SJCRH30 (cell line): ENCODE measurements around a stretch of chr5.

GRCh38 chr5:35134152-35134699 lies 86.5 kb upstream of the AGXT2 start:
- RAMPAGE, long total RNA = no peak

DNA sequence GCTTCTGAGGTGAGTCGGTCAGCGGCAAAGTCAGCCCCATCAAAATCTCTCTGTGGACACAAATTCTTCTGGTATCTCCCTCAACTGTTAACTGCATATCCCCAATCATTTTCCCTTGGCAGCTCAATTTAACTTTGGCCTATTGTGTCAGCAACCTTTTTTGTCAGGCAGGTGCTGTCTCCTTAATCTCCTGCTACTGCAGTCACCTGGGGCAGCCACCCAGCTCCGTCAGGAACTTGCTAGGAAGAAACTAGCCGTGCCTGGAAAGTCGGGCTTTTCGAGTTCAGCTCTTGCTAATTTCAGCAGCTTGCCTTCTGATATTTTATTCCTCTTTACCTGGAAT lies 42.4 kb downstream of the PRLR start:
- RAMPAGE, long total RNA = no peak

- RAMPAGE, long total RNA = no peak
Measured at GRCh38 chr5:35876152-35876957, 19.7 kb downstream of the IL7R start.

- RAMPAGE, long total RNA = no peak
Measured at GRCh38 chr5:36570248-36570912, 36.0 kb upstream of the SLC1A3 start.

- RAMPAGE, long total RNA = no peak
Measured at GRCh38 chr5:36689095-36689683, 82.8 kb downstream of the SLC1A3 start.

DNA sequence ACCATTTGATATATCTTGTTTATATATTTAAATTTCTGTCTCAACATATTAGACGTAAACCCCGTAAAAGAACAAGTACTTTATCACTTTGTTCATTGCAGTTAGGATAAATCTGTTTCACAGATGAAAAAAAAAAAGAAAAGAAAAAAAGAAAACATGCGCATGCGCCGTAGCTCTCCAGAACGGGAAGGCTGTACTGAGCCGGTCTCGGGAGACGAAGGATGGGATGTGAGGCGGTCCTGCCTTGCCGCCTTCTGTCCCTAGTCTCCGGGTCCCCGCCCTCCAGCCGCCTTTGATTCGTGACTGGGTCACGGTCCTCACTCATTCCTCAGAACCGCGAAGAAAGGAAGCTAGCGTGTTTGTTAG lies 40.4 kb downstream of the CPLANE1 start:
- RAMPAGE, long total RNA = no peak

- RAMPAGE, long total RNA = no peak
Measured at GRCh38 chr5:37836592-37837355, 3.1 kb downstream of the GDNF start.

- RAMPAGE, long total RNA = no peak
Measured at GRCh38 chr5:37952037-37952347, 112.2 kb upstream of the GDNF start.

GRCh38 chr5:38556726-38557701 lies 568 bp upstream of the LIFR start:
- RAMPAGE, long total RNA = no peak

DNA sequence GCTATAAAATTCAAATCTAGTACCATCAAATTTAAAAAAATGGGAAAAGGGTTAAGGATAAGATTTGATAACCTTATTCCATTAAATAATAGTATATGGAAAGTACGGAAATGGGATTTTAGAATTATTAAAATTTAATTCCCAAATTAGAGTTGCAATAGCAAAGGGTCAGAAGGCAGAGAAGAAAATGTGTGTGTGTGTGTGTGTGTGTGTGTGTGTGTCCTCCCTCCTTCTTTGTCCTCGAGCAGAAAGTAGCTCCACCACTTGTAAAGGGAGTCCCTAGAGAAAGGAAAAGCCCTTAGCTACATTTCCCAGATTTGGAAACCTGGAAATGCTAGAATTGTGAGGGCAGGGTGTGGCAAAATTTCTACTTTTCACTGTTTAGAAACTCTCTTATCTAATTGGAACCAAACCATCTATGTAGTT lies 33.1 kb upstream of the LIFR start:
- RAMPAGE, long total RNA = no peak

- RAMPAGE, long total RNA = no peak
Measured at GRCh38 chr5:38622579-38622950, 66.1 kb upstream of the LIFR start.

DNA sequence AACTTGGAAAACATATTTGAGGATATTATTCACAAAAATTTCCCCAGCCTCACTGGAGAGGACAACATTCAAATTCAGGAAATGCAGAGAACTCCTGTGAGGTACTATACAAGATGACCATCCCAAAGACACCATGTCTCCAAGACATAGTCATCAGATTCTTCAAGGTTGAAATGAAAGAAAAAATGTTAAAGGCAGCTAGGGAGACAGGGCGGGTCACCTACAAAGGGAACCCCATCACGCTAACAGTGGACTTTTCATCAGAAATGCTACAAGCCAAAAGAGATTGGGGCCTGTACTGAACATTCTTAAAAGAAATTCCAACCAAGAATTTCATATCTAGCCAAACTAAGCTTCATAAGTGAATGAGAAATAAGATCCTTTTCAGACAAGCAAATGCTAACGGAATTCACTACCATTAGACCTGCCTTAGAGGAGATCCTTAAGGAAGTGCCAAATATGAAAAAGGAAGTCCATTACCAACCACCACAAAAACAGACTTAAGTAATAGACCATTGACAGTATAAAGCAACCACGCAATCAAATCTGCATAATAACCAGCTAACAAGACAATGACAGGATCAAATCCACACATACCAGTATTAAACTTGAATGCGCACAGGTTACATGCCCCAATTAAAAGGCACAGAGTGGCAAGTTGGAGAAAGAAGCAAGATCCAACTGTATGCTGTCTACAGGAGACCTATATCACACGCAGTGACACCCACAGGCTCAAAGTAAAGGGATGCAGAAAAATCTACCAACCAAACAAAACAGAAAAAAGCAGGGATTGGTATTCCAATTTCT lies 63.7 kb downstream of the OSMR start:
- RAMPAGE, long total RNA = no peak

- RAMPAGE, long total RNA = no peak
Measured at GRCh38 chr5:39066690-39067389, 7.4 kb downstream of the RICTOR start.

DNA sequence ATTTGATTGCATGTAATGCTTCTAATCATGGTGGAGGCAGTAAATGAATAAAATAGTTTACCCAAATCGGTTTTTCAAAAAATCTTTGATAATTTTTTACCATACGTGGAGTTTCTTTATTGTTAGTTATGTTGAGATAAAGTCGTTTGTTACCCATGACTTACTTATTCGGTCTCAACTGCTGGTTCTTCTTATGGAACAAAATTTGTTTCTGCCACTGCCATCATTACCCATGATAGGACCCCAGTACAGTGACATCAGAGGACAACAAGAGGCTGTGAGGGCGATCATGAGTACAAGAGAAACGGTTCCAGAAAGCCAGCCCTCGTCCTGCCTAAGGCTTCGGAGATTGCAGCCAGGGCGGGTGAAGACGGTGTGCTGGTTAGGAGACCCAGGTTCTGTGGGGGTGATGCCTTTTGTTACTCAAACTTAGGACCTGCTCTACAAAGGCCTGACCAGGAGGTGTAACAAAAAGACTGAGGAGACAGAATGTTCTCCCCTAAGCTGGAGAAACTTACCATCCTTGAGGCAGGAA lies 10.9 kb downstream of the FYB1 start:
- RAMPAGE, long total RNA = no peak

- RAMPAGE, long total RNA = no peak
Measured at GRCh38 chr5:39371910-39372245, 7.6 kb upstream of the C9 start.

DNA sequence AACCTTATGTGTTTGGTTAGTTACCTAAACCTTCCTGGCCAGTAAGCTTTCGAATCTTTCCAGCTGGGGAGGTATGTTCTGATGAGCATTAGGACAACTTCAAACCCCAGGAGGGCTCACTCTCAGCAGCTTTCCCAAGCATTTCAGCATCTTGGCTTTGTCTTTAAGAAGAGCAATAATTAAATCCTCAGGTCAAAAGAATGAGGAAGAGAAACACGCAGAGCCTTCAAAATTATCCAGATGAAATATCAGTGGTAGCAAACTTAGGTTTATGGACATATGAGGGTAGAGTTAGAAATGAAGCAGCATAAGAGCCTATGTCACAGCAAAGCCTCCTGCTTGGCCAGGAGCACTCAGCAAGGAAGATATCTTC lies 2.5 kb downstream of the DAB2 start:
- RAMPAGE, long total RNA = no peak

DNA sequence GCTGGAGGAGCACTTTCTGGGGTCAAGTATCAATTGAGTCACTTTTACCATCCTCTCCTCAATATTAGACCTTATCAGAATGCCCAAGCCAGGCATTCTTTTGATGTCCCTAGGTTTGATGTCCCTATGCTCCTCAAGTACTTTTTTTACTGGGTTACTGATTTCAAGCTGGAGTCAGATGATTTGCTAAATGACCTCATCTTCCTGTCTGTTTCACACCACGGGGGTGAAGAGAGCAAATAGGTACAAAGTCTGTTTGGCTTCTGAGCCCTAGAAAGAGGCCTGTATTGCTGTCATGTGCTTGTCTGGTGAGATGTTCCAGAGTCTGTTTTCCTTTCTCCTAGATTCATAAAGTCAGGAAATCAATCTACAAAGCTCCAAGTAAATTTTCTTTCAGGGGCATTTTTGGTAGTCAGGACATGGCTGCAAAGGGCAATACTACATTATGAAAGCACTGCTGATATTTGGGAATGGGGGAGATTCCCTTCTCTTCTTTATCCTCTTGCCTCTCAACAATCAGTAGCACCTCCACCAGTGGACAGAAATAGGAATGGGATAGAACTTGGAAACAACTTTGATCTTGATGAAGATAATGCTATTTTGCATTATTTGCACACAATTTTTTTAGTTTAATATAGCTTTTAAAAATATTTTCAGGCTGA lies 12.8 kb upstream of the DAB2 start:
- RAMPAGE, long total RNA = no peak

- RAMPAGE, long total RNA = no peak
Measured at GRCh38 chr5:40378327-40378973, 301.3 kb upstream of the PTGER4 start.

DNA sequence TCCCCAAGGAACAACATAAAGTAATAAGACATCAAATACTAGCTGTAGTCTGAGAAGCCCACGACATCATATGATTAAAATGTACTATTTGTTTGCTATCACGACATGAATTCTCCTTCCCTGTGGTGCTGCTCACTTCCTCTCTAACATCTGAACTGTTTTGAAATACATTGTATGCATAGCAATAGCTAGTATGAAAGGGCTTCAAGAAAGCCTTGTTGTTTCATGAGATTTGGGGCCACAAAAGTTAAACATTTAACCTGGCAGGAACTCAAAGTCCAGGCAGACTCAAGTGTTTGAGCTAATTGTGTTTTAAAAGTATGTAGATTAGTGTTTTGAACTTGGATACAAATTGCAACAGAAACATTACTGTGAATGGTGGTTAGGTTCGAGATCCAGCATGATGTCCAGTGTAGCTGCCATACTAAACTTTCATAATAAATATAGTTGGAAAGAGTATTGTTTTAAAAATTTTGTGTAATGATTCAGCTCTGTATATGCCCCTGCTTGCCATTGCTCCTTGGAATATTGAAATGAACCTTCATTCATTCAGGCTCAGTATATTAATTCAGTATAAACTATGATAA lies 237.3 kb upstream of the PTGER4 start:
- RAMPAGE, long total RNA = no peak

DNA sequence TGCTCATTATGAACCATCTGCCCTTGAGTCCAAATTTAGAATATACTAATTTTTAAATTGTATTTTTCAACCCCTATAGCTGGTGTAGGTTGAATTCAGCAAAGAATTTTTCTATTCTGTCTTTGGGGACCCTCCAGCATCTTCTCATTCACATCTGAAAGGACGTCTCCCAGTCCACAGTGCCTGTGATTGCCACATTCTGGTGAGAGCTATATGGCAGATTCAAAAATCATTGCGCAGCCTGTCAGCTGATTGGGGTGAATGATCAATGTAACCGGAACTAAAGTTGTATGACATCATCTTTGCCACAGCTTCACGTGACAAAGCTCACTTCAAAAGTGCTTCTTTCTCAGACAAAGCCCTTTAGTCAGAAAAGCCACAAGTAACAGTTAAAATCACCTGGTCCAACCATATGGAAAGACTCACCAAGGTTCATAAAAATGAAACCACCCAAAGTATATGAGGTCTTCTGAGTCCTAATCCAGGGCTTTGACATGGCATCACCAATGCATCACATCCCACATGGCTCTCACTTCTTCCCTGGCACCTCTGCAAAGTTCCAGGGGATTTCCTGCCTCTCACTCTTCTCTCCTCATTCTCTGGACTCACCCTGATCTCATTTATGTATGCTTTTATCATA lies 193.3 kb upstream of the PTGER4 start:
- RAMPAGE, long total RNA = no peak